Trachea (tissue), 1 donor: ENCODE measurements around the gene SORCS1.

- PRO-cap, result unidirectional peak, minus-strand start at chr10:103638207
Observed at GRCh38 chr10:103637622-103638813, 144.5 kb downstream of the NEURL1 start.

- PRO-cap, result no peak
Observed at GRCh38 chr10:103648031-103649105, 154.9 kb downstream of the NEURL1 start.

- PRO-cap, result no peak
Observed at GRCh38 chr10:103649430-103649848, 155.9 kb downstream of the NEURL1 start.

- PRO-cap, result bidirectional peak, plus-strand start at chr10:103660159, minus-strand start at chr10:103660017
Observed at GRCh38 chr10:103659736-103660094, 166.2 kb downstream of the NEURL1 start.

DNA sequence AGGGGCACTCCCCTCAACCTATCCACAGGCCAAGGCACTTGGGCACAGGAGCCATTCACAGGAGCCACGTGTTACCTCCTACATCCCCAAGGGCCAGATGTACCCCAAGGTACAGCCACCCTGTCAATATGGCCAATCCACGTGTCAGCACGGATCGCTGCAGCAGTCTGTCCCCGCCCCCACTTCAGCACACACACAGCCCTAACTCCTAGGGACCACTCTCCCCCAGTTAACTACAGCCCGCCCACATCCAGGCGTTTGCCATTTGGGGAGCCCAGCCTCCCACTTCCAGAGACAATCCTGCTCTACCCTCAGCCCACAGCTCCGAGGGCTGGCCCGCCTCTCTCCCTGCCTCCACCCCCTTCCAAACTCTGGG is 163.4 kb downstream of the SH3PXD2A start:
- PRO-cap, result unidirectional peak, minus-strand start at position 326 of the sequence

- PRO-cap, result unidirectional peak, plus-strand start at chr10:103850469
Observed at GRCh38 chr10:103849767-103850967, 5.2 kb downstream of the SH3PXD2A start.

- PRO-cap, result no peak
Observed at GRCh38 chr10:103851993-103852687, 3.2 kb downstream of the SH3PXD2A start.

- PRO-cap, result no peak
Observed at GRCh38 chr10:103887737-103888424, 30.1 kb downstream of the STN1 start.

GRCh38 chr10:103999657-104000052 is 32.7 kb downstream of the SLK start:
- PRO-cap, result no peak

DNA sequence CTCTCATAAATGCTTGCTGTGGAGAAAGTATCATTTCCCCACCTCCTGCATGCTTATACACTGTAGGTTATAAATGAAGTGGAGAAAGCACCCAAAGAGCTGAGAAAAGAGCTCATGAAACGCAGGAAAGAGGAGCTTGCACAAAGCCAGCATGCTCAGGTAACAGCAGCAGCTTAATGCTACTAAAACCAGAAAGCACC is 43.7 kb downstream of the SLK start:
- PRO-cap, result no peak

DNA sequence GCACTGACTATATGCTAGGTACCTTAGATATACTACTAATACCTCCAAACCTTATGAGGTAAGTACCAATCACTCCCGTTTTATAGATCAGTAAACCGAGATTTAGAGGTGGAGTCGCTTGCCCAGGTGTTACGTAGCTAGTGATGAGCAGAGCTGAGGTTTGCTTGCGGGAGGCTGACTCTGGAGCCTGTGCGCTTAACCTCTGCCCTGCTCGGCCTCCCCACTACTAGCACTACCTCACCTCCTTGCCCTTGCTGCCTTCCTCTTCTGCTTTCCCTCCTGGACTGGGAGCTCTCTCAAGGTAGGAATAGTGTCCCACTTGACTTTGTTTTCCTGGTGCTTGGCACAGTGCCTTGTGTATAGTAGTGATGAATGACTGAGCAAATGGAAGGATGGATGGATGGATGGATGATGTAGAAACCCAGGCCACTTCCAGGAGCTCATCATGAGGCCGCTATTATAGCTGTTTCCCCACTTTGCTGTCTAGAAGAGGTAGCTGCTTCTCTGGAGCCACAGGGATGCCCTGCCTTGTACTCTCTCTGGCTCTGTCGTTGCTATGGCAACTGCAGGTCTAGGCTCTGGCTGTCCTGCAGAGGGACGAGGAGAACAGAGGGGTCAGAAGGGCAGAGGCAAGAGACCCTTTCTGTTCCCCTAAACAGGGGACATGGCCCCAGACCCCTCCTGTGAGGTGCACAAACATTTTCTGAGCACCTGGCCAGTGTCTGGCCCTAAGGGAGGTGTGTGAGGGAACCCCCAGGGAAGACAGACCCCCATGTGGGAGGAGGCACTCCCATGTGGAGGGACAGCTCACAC is 31.6 kb downstream of the ITPRIP start:
- PRO-cap, result no peak

GRCh38 chr10:104309749-104311041 is 28.1 kb downstream of the ITPRIP start:
- PRO-cap, result no peak

DNA sequence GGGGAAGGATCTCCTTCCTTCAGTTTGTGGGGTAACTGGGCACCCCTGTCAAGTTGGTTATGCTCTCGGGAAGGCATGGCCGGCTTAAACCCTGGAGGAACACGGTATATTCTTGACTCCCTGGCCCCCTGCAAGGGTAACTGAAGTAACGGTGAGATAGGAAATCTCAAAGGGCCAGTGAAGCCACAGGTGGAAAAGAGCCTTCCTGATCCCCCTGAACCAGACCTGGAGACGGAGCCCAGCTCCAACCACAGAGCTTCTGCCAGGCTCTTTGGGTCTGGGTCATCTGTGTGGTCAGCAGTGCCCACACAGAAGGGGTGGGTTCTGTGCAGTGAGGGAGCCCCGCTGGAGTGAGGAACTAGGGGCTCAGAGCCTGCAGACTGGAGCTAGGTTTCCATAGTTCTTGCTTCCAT is 25.5 kb downstream of the ITPRIP start:
- PRO-cap, result no peak

GRCh38 chr10:104336013-104336476 is 2.2 kb downstream of the ITPRIP start:
- PRO-cap, result no peak

- PRO-cap, result no peak
Observed at GRCh38 chr10:104639304-104639928, 1.7 kb upstream of the SORCS3 start.

- PRO-cap, result no peak
Observed at GRCh38 chr10:105973232-105974092, 1191.0 kb downstream of the SORCS1 start.

GRCh38 chr10:107163937-107165143 is at the start of gene SORCS1:
TSS of gene SORCS1 (minus strand) at chr10:107164706.
- PRO-cap, result bidirectional peak, plus-strand start at chr10:107164796, minus-strand start at chr10:107164704

DNA sequence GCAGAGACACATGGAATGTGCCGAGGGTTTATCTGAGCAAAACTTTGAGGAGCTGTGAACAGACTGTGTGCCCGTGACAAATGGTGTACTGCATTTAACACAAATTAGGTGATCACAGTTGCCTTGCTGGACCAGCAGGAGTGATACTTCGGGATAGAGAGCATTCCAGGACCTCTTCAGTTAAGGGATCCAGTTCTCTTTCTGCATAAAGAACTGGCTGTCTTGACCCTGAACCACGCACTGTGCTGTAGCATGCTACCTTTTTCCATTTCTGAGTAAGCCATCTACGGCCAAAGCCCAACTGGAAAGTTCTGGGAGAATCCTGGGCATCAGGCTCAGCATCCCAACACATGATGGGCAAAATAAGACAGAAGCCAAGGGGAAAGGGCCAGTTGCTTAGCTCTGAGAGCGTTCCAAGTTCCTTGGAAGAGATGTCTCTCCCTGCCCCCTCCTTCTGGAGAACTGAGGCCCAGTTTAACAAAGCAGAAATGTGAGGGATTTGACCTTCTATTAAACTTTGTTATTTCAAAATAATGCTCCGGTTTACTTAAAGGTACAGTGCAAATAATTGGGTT is 37.9 kb upstream of the ADD3 start:
- PRO-cap, result unidirectional peak, minus-strand start at position 242 of the sequence

DNA sequence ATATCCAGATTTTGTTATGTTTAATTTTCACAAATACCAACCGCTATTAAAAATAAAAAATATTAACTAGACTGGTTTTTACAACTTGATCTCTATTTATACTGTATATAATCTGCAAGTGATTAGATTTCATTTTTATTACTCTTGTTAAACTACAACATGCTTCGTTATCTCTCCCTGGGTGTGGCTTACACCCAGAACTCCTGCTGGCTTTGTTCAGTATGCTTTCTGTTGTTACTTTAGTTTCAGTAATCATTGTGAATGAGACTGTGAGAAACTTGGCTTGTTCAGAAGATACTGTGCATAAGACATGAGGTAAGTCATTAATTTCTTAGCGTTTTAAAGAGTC is 11.7 kb upstream of the ADD3 start:
- PRO-cap, result no peak

DNA sequence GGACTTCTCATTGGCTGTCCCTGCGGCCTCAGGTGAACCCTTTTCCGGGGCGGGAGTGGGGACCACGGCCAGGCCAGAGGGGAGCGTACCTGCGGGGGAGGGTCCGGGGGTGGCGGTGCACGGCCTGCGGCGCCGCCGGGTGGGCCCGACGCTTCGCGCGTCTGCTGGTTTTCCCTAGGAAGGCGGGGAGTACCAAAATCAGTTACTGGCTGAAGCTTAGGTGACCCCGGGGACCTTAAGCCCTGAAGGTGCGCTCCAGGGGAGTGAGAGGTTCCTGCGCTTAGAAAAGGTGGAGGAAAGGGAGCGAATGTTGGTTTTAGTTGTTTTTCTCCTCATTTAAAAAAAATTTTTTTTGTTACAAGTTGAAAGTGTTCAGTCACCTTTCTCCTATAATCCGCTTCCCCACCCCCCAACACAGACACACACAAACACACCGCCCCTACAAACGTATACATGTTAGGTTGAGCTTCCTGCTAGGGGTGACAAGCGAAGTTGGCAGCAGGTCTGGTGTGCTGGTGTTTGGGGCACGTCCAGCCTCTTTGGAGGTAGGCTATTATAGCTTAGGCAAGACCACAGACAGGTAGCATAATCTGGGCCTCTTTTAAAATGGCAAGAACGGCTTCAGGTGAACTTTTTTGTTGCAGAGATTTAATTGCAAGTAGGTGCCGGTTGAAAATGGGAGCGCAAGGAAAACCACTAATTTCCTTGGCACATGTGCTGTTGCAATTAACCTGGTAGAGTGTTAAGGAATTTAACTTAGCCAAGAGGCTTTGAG is 841 bp downstream of the ADD3 start:
- PRO-cap, result no peak